Rectum (tissue), 1 donor: ENCODE measurements around a stretch of chrX.

- PRO-cap: no peak
Observed at GRCh38 chrX:56385422-56385871, 153.3 kb downstream of the KLF8 start.

DNA sequence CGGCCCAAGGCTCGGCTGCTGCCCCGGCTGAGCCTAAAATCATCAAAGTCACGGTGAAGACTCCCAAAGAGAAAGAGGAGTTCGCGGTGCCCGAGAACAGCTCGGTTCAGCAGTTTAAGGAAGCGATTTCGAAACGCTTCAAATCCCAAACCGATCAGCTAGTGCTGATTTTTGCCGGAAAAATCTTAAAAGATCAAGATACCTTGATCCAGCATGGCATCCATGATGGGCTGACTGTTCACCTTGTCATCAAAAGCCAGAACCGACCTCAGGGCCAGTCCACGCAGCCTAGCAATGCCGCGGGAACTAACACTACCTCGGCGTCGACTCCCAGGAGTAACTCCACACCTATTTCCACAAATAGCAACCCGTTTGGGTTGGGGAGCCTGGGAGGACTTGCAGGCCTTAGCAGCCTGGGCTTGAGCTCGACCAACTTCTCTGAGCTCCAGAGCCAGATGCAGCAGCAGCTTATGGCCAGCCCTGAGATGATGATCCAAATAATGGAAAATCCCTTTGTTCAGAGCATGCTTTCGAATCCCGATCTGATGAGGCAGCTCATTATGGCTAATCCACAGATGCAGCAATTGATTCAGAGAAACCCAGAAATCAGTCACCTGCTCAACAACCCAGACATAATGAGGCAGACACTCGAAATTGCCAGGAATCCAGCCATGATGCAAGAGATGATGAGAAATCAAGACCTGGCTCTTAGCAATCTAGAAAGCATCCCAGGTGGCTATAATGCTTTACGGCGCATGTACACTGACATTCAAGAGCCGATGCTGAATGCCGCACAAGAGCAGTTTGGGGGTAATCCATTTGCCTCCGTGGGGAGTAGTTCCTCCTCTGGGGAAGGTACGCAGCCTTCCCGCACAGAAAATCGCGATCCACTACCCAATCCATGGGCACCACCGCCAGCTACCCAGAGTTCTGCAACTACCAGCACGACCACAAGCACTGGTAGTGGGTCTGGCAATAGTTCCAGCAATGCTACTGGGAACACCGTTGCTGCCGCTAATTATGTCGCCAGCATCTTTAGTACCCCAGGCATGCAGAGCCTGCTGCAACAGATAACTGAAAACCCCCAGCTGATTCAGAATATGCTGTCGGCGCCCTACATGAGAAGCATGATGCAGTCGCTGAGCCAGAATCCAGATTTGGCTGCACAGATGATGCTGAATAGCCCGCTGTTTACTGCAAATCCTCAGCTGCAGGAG is 910 bp downstream of the UBQLN2 start:
- PRO-cap: unidirectional peak, minus-strand start at position 440 of the sequence

DNA sequence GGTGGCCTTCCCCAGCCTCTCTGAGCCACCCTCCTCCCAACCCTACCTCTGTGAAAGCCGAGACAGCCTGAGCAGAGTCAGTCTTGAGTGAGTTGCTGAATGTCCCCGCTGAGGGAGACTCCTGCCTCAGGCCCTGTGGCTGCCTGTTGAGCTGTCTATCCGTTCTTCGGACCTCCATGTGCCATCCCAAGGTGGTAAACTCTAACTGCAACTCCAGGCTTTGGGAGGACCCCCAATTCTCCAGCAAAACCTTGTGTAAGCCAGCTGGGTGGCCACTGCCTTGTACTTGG is 37.7 kb downstream of the NBDY start:
- PRO-cap: no peak

GRCh38 chrX:57591165-57591578 is 639 bp upstream of the ZXDB start:
- PRO-cap: no peak

DNA sequence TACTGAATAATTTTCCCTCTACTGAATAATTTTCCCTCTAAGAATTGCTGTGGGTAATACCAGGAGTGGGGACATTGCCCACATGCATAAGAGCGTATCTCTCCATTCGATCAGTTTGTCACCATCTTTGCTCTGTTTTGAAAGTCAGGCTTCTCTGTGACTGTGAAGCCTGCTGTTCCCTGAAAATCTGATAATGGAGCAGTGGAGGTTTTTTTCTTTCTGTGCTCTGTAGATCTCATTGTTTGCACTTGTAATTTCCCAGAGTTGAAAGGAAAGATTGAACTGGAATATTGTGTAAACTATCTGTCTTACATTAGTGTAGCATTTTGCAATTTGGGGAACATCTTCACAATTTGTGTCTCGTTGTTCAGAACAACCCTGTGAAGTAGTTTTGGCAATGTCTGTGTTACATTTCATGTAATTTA is 4.3 kb downstream of the ZXDB start:
- PRO-cap: no peak

GRCh38 chrX:57607604-57608041 is 15.8 kb downstream of the ZXDB start:
- PRO-cap: no peak

DNA sequence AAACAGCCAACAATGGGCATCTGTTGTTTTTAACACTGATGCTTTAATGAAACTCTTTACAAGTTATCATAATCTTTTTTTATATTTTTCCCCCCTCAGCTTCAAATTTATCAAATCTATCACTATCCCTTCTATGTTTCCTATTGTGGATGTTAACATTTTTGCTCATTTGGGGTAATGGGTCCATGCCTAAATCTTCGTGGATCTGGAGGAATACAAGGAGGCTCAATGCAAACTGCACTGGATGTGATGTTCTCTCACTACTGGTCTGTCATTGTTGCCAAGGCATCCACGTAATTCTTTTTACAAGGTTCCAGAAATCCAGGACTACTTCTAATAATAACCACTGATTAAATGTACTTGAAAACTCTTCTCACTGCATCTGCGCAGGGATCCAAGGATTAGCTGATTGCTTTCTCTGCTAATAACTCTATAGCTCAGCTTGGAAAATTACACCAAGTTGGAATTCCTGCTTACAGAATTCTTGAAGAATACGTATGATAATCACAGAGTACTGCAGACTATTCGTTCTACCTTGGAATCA is 472.3 kb downstream of the SPIN4 start:
- PRO-cap: no peak

GRCh38 chrX:63555655-63556299 is 204.6 kb upstream of the SPIN4 start:
- PRO-cap: no peak

GRCh38 chrX:63658742-63659581 is 126.1 kb downstream of the ARHGEF9 start:
- PRO-cap: no peak

- PRO-cap: no peak
Observed at GRCh38 chrX:63732410-63733335, 52.3 kb downstream of the ARHGEF9 start.

GRCh38 chrX:65644748-65645265 is 22.6 kb upstream of the MSN start:
- PRO-cap: no peak

- PRO-cap: unidirectional peak, plus-strand start at chrX:65957286
Observed at GRCh38 chrX:65957060-65957377, 82.9 kb downstream of the VSIG4 start.

GRCh38 chrX:68508766-68509261 is 10.0 kb downstream of the YIPF6 start:
- PRO-cap: no peak

DNA sequence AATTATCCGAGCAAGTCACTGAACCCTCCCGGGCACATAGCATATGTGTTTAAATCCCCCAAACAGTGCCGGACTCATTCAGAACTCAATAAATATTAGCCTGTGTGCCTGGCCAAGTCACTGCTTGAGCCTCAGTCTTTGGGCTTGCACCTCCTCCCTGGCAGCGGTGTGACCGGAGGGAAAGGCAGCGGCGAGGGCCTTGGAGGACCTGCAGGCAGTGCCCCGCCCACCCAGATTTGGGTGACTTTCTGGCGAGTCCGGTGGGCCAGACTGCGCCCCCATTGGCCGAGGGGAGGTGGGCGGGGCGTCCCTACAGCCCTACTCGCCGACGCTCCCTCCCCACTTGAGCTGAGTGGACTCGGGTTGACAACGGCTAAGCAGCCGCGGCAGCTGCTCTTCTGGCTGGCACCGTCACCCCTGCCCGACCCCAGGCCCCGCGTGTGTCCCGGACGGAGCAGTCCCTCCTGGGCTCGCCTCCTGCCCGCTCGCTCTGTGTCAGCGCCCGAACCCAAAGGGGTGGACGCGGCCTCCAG is 45.9 kb downstream of the STARD8 start:
- PRO-cap: unidirectional peak, plus-strand start at position 351 of the sequence

DNA sequence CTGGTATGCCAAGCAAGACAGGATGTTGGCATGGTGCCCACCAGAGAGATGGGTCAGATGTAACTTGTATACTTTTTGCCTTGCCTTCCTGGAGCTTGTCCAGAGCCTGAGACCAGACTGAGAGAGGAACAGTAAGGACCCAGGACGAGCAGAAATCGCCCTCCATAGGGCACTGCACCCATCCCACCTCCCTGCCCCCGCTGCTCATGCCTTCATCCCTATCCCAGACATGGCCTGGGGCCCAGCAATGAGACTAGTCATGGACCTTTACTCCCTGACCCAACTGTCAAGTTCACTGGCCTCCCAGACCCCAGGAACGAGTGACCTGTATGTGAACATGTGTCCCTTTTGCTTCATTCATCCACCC is 66.8 kb downstream of the EFNB1 start:
- PRO-cap: no peak

GRCh38 chrX:69506329-69506741 is 2.2 kb downstream of the NALF2 start:
- PRO-cap: no peak

- PRO-cap: no peak
Observed at GRCh38 chrX:69651236-69652210, 35.6 kb downstream of the EDA start.

- PRO-cap: no peak
Observed at GRCh38 chrX:69990304-69990739, 59.4 kb downstream of the AWAT2 start.

DNA sequence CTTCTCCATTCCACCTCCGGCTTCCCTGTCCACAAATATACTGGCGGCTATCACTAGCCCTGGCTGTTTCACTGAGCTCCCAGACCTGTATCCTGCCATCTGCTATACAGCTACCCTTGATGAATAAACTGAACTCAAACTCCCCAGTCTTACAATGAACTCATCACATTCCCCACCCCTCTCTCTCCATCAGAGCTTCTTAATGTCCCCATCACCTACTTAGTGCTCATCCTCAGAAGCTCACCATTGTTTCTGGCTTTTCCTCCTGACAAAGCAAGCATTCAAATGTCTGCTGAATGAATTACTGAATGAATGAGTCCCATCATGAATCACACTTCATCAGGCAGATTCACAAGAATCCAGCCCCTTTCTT is 5.7 kb upstream of the DGAT2L6 start:
- PRO-cap: no peak

- PRO-cap: no peak
Observed at GRCh38 chrX:70398775-70399308, 24.3 kb upstream of the GDPD2 start.